OCI-LY7 (cell line): ENCODE data around the gene KPNA4.

DNA sequence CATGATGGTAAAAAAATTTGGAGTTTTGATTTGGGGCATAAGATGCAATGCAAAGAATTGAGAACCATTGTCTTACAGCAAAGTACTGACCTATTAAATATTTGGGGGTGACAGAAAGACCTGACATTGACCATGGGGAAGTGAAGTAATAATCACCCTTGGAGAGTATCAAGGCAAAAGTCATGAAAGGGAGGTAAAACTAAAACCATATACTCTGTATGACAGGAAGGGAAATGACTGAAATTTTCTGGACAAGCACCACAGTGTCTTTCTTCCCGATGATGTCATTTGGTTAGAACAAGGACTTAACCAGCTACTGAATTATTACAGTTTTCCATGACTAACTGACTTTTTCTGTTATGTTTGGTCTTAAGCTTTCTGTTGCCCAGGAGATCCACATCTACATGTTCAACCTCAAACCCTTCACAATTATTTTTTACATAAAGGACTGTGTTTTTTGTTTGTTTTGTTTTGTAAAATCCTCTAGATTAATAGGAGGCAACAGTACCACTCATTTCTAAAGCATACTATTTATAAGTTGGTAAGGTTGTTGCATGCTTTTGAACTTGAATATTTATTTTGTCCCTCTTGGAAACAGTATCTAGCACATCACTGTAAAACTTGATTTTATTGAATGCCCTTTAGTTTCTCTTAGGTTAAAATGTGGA lies 428.5 kb upstream of the C3orf80 start:
- PRO-cap, result no peak
- RAMPAGE, long total RNA, result no peak

DNA sequence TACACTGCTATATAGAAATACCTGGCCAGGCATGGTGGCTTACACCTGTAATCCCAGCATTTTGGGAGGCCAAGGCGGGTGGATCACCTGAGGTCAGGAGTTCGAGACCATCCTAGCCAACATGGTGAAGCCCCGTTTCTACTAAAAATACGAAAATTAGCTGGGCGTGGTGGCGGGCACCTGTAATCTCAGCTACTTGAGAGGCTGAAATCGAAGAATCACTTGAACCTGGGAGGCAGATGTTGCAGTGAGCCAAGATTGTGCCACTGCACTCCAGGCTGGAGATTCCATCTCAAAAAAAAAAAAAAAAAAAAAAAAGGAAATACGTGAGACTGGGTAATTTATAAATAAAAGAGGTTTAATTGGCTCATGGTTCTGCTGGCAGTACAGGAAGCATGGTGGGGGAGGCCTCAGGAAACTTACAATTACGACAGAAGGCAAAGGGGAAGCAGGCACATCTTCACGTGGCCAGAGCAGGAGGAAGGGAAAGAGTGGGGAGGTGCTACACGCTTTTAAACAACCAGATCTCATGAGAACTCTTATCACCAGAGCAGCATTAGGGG lies 374.9 kb upstream of the C3orf80 start:
- PRO-cap, result no peak
- RAMPAGE, long total RNA, result no peak

DNA sequence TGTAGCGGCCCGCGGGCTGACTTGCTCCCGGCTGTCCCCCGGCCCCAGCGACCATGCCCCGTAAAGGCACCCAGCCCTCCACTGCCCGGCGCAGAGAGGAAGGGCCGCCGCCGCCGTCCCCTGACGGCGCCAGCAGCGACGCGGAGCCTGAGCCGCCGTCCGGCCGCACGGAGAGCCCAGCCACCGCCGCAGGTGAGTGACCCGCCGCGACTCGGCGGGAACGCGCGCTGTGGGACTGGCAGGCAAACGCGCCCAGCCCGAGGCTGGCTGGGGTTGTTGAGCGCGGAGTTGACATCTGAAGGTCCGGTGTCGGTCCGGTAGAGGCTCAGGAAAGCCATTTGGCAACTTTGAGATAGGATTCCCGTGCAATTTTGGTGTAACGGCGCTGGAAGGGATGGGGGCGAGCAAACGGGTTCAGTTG lies 1.3 kb downstream of the SMC4 start:
- PRO-cap, result bidirectional peak, plus-strand start at position 91 of the sequence, minus-strand start at position 55 of the sequence
- RAMPAGE, long total RNA, result no peak

GRCh38 chr3:160401642-160402334 lies 2.3 kb downstream of the SMC4 start:
- PRO-cap, result unidirectional peak, minus-strand start at chr3:160401921
- RAMPAGE, long total RNA, result no peak

DNA sequence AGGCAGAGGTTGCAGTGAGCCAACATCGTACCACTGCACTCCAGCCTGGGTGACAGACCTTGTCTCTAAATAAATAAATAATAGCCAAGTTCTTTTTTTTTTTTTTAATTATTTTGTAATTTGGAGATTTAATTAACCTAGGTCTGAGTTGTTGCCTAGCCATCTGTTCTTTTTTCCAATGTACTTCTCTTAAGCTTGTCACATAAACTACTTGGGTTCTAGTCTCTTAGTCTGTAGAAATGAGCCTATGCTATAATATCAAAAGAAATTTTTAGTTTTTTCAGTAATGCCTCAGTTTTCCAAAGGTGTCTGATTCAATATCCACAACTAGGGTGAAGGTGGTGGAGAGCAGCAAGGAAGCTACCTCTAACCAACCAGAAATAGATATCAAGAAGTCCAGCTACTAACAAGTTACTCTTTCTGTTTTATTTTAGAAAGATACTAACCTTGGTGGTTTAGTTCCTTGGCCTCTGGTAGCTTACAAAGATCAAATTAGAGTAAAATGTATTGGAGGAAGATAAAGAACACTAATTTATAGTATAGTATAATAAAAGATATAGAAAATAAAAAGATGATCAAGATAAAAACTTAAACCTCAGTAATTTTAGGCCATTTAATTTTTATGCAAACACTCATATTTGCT lies 8.2 kb downstream of the SMC4 start:
- PRO-cap, result no peak
- RAMPAGE, long total RNA, result no peak

- PRO-cap, result no peak
- RAMPAGE, long total RNA, result no peak
These were observed 34.0 kb downstream of the KPNA4 start for GRCh38 chr3:160531338-160531892.

DNA sequence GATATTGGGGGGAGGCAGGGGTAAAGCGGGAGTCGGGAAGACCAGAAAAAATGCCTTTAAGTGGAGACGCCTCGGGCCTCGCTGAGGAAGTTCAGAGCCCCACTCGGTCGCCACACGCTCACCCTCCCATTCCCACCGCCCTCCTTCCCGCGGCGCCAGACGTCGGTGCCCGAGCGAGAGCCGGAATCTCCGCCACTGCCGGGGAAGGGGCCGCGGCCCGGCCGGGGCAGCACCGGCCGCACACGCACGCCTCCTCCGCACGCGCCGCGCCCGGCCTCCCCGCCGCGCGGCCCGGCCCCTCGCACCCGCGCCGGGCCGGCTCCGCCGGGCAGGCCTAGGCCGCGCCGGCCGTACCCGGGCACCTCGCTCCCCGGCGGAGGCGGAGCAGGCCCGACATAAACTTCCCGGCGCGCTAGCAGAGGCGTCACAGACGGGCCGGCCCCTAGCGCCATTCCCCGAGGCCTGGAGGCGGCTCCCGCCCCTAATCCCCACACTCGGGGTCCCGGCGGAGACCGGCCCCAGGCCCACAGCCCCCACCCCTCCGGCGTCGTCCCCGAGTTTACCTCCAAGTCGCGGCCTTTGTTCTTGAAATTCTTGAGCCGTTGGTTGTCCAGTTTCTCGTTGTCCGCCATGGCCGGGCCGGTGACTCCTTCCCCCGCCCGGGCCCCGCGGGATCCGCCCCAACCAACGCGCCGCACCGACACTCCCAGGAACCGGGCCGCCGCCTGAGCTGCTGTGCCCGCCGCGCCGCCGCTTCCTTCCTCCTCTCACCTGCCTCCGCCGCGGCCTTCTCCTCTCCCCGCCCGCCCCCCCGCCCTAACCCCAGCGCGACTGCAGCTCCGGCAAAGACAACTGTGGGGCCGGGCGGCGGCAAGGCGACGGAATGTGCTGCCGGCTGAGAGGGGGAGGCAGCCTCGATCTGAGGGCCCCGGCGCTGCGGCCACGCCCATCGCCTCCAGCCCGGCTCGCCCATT lies at the start of gene KPNA4:
Gene KPNA4, minus strand, starts transcription at position 921 of the 974 bp plus-strand sequence.
- PRO-cap, result bidirectional peak, plus-strand start at position 451 of the sequence, minus-strand start at position 336 of the sequence; bidirectional peak, plus-strand start outside the sequence, minus-strand start at position 921 of the sequence
- RAMPAGE, long total RNA, result no peak

DNA sequence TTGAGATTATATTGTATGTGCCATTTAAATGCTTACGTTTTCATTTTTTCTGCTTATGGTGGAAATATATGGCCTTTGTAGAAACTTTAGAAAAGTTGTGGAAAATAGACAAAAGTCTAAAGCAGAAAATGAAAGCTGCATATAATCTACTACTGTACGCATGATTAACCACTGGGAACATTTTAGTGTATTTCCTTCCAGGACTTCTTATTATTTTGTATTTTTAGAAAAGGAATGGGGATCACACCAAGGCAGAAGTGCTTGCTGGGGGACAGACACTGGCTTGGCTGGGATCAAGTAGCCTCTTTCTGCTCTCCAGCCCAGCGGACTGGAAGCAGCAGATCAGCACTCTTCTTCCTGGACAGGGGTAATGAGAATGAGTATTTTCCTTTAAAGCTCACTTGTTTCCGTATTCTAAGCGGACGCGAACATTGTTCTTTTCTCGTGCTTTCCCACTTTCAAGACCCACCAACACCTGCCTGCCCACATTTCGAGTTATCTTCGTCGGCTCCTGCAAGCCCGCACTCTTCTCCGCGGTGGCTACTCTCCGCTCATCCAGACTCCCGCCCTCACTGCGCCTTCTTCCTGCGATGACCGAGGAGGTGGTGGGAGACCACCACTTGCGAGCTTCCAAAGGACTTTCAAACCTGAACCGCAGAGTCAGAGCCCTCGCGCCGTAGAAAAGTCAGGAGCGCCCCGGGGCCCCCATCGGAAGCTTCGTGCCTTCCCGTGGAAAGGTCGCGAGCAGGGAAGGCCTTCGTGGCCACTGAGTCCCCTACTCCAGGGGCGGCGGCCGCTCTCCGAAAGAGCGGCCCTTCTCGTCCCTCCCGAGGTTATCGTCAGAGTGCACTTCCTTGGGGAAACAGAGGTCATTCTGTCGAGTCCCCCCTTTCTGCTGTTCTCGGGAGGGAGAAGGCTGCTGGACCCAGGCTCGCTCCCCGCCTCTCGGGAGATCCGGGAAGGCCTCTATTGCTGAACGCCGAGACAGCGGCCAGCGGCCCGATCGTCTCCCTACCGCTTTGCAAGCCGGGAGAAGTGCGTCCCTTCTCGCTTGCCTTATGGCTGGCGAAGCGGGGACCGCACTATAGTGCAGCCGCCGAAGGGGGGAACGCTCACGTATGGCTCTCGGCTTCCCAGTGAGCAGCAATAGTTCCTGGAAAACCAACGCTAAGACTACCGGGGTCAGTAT lies 1.5 kb upstream of the PPM1L start:
- PRO-cap, result bidirectional peak, plus-strand start at position 1,085 of the sequence, minus-strand start at position 1,021 of the sequence
- RAMPAGE, long total RNA, result no peak

- PRO-cap, result no peak
- RAMPAGE, long total RNA, result no peak
These were observed 61.0 kb downstream of the PPM1L start for GRCh38 chr3:160816878-160817508.

- PRO-cap, result no peak
- RAMPAGE, long total RNA, result no peak
These were observed 2.3 kb downstream of the SLITRK3 start for GRCh38 chr3:165193816-165194293.

DNA sequence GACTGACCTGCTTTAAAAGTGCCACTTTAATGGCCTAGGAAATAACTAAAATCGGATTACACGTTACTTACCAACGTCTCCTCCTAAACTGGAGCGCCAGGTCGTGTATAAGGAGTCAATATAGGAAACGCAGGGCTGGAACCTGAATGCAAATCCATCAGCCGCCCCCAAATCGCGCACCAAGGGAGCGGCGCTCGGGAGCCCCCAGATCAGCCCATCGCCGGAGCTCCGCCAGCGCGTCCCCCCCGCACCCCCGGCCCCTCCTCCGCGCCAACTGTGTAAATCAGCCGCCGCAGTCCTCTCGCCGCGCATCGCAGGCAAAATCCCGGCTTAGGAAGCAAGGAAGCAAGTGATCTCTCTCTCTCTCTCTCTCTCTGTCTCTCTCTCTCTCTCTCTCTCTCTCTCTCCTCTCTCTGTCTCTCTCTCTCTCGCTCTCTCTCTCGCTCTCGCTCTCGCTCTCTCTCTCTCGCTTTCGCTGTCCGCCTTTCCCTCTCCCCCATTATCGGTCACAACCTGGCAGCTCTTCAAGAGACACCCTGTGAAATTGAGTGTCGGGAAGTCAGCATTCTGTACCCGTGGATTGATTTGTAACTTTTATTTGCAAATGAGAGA lies 443 bp upstream of the SLITRK3 start:
- PRO-cap, result no peak
- RAMPAGE, long total RNA, result no peak

DNA sequence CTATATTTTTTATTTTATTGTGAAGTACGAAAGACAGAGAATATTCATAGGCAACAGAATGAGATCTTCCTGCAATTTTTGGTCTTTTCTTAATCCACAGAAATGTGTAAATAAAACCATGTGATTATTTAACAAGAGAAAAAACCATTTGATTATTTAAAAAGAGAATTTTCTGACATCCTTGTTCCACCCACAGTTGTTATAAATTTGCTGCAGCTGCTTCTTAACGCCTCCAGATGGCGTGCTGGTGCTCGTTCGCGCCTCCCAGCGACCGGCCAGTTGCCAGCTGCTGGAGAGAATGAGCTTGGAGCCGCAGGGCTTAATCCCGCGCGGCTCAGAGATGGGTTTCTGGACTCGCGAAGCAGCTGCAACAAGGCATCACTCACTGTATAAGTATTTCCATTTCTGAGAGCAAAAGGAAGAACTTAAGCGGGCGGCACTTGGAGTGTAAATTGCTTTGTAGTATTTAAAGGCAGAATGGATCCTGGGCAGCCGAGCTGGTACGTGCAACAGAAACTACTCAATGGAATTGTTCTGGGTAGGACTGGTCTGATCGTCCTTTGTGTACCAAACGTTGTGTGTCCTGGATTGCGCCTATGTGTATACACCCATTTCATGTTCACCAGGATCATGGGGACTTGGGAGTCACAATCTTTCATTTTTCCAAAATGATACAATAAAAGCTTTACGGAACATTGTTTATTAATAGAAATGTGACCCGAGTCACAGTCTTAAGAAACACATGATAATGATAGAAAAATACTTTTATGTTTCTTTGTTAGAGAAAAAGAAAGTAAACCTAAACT lies 10.7 kb upstream of the SLITRK3 start:
- PRO-cap, result no peak
- RAMPAGE, long total RNA, result no peak

- PRO-cap, result no peak
- RAMPAGE, long total RNA, result no peak
These were observed 15.6 kb upstream of the SLITRK3 start for GRCh38 chr3:165211669-165212208.

DNA sequence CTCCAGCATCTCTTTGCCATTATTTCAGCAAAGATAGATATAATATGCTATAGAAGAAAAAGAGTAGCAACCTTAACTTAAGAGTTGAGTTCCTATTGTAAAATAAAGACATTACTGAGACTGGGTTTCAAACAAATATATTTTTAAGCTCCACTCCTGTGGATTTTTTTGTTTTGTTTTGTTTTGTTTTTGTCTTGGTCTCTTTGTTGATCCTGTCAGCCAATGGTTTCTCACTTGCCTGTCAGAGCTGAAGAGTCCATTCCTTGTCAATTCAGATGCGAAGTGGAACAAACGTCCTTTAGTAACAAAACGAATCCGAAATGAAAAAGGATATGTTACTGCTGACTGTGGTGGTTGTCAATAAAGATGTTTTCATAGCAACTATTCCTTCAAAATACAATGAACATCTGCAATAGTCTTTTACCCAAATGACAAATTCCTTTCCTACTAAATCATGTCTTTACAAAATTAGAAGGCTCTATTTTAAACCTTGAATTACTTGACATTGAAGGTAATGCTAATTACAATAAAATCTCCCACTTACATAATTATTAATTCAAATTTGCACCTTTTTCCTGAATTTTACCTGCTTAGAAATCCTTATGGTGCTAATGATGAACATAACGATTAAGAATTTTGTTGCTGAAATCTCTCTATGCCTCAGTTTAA lies 134.6 kb downstream of the SERPINI1 start:
- PRO-cap, result no peak
- RAMPAGE, long total RNA, result no peak

- PRO-cap, result no peak
- RAMPAGE, long total RNA, result no peak
These were observed 135.2 kb downstream of the SERPINI1 start for GRCh38 chr3:167870688-167871153.

DNA sequence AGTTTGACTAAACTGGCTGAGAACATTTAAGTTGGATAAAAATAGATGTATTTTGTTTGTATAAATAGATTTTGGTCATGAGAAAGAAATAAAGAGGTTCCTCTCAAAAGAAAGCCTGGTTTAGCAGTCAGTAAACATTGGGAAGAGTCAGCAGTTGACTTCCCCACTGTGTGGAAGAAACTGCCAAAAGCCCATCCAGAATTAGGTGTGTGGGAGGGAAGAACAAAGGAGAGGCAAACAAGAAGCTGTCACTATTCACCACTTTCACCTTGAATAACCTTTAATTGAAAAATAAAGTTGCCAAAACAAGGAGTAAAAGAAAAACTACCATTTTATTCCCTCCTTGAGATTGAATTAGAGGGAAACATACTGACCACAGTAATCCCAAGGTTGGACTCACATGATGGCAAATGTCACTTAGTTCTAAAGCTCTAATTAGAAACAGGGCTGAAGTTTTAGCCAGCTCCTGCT lies 139.2 kb downstream of the SERPINI1 start:
- PRO-cap, result no peak
- RAMPAGE, long total RNA, result no peak

GRCh38 chr3:168010144-168011127 lies 85.3 kb downstream of the GOLIM4 start:
- PRO-cap, result no peak
- RAMPAGE, long total RNA, result no peak

DNA sequence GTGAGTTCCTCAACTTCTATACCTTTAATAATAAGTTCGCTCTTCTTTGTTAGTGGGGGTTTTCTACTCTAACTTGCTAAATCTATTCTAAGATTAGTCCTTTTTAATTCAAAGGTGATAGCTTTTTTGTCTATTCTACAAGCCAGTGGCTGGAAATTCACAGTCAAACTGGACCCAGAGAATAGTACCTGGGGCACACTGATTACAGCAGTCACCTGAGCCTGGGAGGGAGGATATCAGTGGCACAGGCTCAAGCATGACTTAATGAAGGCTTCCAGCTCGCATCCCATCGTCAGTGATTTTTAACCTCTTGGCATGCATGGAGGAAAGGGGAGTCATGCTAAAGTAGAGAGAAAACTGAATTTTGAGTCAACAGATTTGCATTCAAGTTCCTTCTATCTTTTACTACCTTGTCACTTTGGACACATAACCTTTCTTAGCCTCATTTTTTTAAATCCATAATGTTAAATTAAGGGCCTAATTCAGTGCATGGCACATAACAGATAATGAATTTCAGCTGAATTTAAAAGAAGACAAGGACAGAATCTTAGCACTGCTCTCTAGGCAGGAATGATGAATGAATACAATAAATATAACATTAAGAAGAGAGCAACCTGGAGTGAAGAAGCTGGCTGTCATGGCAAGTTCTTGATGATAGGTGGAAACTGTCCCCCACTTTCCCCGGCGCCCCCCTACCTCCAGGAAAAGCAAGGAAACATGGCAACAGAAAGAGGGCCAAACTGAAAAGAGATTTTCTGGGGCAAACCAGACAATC lies 24.7 kb downstream of the GOLIM4 start:
- PRO-cap, result no peak
- RAMPAGE, long total RNA, result no peak

DNA sequence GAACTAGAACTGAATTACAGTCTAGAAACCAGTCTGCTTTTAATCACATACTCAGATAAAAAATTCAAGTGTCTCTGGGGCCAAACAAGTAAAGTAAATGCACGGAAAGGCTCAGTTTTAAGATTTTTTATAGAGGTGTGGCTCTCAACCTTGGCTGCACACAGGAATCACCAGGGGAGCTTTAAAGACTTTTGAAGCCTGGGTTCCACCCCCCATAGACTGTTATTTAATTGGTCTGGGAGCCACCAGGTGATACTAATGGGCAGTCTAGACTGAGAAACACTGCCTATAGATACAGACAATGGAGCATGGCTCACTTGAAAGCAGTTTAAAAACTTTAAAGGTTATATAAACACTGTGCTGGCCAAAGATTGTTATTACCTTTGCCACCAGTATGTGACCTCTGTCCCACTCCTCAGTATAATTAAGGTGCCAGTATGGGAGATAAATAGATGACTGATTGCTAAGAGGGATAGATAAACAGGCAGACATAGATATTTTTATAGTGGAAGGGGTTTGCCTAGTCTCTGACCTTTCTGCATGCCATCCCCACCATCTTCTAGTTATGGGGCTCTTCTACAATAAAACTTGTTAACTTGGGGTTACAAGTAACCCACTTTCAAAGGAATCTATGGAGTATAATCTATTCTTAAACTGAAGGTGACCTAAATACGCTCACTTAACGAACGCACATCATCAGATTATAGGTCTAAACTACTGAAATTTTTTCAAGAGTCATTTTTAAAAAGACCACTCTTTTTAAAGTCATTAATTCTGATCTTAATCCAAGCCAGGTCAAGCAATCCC lies 3.7 kb downstream of the GOLIM4 start:
- PRO-cap, result no peak
- RAMPAGE, long total RNA, result no peak

DNA sequence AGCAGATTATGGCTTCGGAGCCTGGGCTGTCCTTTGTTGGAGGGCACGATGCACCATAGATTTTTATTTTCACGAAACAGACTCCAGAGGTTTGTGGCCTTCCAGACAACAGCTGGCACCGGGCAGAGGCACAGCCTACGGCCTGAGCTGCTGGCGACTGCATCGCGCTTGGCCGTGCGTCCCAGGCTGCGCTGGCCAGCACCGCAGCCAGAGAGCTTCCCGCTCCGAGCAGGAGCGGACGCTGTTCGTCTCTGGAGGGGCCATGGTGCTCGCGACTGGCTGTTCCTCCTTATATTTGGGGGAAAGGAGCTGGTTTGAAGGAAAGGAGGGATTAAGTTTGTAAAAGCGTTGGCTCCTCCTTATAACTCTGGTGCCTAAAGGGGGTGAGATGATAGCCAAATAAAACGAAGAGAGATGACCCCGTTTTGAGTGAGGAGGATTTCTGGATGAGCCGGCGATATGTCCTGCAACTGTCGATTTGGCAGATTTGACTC lies 153.0 kb upstream of the GOLIM4 start:
- PRO-cap, result no peak
- RAMPAGE, long total RNA, result no peak